Occipital lobe (tissue), 2 donors: ENCODE results near the gene SIK1.

DNA sequence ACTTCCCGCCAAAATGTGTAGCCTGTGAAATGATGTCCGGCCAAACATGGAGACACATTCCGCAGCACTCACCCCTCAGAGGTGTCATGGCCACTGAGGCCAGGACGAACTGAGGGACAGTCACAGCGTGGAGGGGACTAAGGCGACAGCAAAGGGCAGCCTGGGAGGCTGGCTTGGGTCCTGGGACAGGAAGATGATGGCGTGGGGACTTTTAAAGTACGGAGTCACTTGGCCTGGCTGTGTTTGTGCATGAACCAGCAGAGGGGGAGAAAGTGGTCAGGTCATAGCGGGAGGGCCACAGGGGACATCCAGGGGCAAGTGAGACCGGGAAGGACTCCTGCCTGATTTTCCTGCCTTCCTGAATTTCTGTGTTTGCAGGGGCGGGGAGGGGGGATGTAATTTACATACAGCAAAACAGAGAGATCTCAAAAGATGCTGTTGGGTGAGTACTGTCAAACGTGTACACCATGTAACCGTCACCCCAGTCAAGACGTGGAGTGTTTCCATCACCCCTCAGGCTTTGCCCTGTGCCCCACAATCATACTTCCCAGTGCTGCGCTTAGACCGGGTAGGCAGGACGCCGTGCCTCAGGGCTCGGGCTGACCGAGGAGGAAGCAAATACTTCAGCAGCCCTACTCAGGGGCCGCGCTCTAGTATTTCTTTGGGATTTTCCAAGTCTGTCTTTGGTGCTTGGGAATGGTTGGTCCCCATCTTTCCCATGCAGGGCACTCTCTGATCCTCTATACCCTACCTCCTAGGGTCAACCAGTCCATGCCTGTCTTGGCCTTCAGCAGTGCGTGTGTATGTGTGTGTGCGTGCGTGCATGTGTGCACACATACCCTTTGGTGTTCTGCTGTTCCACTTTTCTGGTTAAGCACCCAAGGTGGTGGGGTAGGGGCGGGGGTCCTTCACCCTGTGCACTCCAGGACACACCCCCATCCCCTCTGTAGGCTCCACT, 45.1 kb downstream of the WDR4 start:
- RAMPAGE, long total RNA, result no peak

- RAMPAGE, long total RNA, result no peak
These were observed 15.9 kb downstream of the PKNOX1 start for GRCh38 chr21:42990076-42990922.

- RAMPAGE, long total RNA, result no peak
These were observed 105.7 kb downstream of the CRYAA start for GRCh38 chr21:43274519-43274799.

DNA sequence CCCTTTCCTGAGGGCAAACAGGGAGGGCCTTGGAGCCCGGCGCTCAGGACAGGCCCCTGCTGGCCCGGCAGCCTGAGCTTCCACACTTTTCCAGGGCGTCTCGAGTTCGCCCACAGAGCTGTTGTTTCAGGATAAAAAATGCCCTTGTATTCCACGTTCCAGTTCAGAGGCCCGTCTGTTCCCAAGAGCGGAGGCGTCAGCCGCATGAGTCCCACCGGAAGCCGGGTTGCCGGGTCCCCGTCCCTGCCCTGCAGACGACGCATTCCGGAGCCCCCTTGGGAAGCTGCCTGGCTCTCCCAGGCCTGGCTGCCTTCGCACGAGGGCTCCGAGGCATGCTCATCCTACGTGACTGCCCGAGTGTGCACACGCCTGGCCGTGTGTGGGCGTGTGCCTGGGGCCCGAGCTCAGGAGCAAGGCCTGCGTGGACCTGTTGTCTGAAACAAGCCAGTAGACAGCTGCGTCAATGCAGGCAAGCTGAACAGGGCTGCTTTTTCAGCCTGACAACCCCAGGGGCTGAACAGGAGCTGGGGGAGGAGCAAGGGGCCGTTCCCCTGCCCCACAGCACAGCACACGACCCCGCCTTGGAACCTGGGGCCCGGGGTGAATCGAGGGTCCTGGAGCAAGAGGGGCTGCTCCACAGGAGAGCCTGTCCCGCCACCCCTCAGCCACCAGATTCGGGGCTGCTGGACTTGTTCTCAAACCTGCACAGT, 125.8 kb downstream of the SIK1 start:
- RAMPAGE, long total RNA, result no peak

DNA sequence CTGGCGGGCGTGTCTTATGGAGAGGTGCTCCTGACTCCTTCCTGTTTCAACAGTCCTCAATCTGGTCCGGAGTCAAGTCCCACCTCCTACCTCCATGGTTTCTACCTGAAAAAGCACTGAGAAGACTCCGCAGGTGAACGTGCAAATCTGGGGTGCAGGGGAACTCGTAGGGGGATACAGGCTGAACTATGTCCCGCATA, 123.1 kb downstream of the SIK1 start:
- RAMPAGE, long total RNA, result no peak

- RAMPAGE, long total RNA, result no peak
These were observed 56.7 kb downstream of the SIK1 start for GRCh38 chr21:43369807-43370958.

- RAMPAGE, long total RNA, result no peak
These were observed at the start of gene SIK1 for GRCh38 chr21:43426938-43427339. TSS of gene SIK1 (minus strand) at chr21:43427131.

GRCh38 chr21:43646518-43646938, 12.8 kb downstream of the HSF2BP start:
- RAMPAGE, long total RNA, result no peak

DNA sequence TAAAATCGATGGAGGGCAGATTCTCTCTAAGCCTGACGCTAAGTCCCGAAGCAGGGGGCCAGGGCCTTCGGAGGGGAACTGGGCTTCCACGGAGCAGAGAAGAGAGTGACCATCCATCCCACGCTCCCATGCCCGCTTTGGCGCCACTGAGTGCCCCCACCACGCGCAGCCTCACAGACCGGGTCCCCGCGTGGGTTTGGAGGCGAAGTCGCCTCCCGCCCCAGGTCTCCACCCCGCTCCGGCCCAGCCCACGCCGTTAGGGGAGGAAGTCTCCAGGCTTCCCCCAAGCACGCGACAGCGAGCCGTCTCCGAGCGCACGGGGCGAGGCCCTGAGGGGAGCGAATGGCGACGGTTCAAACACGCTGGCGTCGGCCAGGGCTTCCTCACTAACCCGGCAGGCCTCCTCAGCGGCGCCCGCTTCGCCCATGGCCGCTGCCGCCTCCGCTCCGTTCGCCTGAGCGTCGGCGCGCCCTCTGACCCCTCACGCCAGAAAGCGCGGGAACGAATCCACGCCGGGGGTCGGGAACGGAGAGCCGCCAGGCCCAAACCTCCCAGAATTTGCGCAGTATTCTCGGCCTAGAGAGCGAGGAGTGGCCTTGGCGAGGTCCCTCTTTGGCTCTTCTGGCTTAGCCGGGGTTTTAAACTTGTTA, 1.5 kb downstream of the HSF2BP start:
- RAMPAGE, long total RNA, result no peak

GRCh38 chr21:43676472-43677039, 17.2 kb downstream of the RRP1B start:
- RAMPAGE, long total RNA, result no peak

GRCh38 chr21:43687071-43687645, 27.8 kb downstream of the RRP1B start:
- RAMPAGE, long total RNA, result no peak

- RAMPAGE, long total RNA, result no peak
These were observed 12.6 kb downstream of the PDXK start for GRCh38 chr21:43731310-43732125.

DNA sequence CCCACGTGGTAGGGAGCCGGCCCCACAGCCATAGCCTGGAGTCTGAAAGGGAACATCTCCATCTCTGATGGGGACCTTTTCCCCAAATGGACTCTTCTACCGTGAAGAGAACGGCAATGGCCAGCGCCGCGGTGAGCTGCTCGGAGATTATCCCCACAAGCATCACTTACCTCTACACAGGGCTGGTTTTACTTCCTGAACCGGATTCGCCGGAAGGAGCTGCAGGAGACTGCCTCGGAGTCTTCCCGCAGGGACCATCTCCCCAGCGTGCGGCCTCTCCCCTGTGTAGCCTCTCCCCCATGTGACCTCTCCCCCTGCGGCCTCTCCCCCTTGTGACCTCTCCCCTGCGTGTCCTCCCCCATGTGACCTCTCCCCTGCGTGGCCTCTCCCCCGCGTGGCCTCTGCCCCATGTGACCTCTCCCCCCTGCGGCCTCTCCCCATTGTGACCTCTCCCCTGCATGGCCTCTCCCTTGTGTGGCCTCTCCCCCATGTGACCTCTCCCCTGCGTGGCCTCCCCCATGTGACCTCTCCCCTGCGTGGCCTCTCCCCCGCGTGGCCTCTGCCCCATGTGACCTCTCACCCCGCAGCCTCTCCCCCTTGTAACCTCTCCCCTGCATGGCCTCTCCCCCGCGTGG, 20.8 kb downstream of the RRP1 start:
- RAMPAGE, long total RNA, result no peak

GRCh38 chr21:43825860-43826939, 36.8 kb downstream of the RRP1 start:
- RAMPAGE, long total RNA, result no peak

DNA sequence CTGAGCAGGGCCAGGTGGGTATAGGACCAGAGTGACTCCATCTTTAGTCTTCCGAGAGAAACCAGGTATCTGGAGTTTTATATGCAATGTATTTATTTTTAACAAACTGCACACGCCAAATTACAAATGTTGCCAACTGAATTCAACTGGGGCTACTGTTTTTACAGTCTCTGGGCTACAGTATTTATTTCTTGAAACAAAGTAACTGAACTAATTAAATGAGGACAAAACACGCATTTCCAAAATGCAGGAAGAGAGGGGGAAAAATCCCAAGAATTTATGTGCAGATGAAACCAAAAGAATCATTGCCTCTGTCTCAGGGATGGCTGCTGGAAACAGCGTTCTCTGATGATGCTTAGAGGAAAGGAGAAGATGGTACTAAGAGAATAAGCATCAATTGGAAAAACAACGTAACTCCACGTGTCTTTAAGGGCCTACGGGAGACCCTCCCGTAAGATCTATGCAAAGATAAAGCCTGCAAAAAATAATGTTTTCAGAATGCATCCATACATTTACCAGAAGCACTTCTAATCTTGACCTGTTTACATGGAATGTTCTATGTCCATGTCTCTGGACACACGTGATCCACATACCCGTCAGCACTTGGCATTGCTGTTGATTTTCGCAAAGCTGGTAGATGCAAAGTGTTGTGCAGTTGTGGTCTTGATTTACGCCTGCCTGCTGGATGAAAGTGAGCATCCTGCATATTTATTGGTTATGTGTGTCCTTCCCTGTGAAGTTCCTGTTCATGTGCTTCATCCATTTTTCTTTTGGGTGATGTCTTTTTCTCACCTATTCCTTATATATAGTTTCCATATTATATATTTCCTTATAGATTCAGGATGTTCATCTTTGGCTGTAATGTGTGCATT, 6.2 kb downstream of the AGPAT3 start:
- RAMPAGE, long total RNA, result no peak

- RAMPAGE, long total RNA, result no peak
These were observed 49.2 kb upstream of the TRAPPC10 start for GRCh38 chr21:43962887-43963349.

DNA sequence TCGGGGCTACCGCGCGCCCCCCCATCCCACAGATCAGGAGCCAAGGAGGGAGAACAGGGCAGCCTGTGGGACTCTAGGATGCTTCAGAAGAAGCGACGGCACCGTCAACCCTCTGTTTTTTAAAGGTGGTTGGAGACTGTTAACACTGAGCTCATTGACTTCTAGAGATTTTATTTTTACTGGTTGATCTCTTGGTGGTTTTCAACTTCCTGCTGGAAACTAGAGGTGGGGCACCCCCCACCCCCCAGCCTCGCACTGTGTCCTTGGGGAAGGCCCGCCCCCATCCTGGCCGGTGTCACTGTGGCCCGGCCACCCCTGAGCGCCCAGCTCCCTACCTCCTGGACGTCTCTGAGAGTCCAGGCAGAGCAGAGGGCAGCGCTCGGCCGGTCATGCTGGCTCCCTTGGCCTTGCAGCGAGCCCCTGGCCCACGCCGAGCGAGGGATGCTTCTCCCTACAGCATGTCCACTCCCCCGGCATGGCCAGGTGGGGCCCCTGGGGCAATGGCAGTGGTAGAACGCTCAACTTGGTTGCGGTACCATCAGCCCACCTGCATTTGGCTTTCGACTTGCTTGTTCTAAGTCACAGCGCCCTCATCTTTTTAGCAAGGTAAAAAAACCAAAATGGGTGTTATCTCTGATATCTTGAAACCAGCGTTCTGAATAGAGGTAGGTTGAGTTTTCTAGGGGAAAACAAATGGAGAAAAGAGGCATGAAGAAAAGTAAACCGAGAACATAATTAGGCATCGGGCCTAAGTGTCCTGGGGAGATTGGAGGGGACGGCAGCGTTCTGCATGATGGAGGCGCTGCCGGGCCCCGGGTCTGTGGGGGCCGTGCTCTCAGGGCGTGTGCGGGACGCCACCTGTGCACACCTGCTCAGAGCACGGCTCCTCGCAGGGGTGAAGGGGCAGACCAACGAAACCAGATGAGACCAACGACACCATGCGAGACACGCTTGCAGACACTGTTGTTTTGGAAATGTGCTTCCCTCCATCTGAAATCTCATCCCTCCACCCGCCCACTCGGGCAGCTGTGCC, 28.6 kb upstream of the TRAPPC10 start:
- RAMPAGE, long total RNA, result no peak

- RAMPAGE, long total RNA, result no peak
These were observed 45.9 kb downstream of the TRAPPC10 start for GRCh38 chr21:44057757-44058685.

GRCh38 chr21:44061872-44062659, 45.1 kb upstream of the PWP2 start:
- RAMPAGE, long total RNA, result no peak

GRCh38 chr21:44077177-44078340, 29.6 kb upstream of the PWP2 start:
- RAMPAGE, long total RNA, result no peak